Daoy (cell line): ENCODE data around the gene ZNF169.

- RAMPAGE, long total RNA = no peak
These were observed 84.5 kb downstream of the PTPDC1 start for GRCh38 chr9:94168613-94169221.

- RAMPAGE, long total RNA = no peak
These were observed 85.3 kb upstream of the ZNF169 start for GRCh38 chr9:94173576-94174416.

DNA sequence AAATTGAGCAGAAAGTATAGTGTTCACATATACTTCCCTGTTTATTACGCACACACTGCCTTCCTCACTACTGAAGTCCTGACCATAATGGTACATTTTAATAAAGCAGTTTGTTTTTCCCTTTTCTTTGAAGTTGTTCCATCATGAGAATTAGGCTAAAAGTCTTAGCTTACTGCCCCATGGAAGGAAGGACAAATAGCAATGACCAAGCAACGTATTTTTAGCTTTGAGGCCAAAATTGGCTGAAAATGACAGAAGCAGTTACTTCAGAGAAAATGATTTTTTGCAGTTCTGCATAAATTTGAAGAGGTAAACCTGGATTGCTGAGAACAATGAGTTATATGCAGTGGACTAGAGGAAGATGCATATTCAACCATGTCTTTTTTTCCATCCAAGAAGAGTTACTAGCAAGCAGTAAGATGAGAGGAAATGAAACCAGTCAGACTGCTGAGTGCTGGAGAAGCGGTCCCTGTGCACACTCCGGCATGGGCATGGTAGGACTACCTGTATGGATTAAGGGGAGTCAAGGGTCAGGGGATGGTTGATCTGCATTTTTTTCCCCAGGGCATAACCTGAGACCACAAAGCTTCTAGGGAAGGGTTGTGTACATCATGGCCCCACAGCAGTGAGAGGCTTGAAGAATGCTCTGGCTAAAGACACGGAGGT lies 76.7 kb upstream of the ZNF169 start:
- RAMPAGE, long total RNA = no peak

DNA sequence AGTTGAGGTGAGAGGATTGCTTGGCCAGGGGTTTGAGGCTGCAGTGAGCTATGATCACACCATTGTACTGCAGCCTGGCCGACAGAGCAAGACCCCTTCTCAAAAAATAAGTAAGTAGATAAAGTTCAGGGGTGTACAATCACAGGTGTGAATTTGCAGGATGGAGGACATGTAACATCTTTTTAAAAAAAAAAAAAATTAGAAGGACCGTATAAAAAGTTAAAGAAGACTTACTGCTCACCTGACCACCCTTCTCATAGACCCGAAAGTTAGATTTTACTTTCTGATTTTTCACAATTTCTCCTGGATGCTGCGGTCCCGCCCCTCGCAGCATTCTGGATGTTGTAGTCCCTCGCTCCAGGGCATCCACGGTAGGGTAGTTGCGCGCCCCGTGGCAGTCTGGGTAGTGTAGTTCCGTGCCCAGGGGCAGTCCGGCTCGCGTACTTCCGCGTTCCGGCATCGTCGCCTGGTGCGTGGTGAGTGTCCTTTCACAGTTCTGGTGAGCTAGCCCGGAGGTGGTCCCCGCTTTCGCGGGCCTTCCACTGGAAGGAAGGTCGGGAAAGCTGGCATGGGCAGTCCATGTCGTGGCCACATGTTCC lies at the start of gene ZNF169:
TSS of gene ZNF169 (plus strand) at position 429 of the 599 bp plus-strand sequence.
- RAMPAGE, long total RNA = no peak

DNA sequence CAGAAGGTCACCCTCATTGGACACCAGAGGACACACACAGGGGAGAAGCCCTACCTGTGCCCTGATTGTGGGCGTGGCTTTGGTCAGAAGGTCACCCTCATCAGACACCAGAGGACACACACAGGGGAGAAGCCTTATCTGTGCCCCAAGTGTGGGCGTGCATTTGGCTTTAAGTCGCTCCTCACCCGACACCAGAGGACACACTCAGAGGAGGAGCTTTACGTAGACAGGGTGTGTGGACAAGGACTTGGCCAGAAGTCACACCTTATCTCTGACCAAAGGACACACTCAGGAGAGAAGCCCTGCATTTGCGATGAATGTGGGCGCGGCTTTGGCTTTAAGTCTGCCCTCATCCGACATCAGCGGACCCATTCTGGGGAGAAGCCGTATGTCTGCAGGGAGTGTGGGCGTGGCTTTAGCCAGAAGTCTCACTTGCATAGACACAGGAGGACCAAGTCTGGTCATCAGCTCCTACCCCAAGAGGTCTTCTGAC lies 27.5 kb downstream of the NUTM2F start:
- RAMPAGE, long total RNA = no peak

- RAMPAGE, long total RNA = no peak
These were observed 75.4 kb downstream of the MFSD14B start for GRCh38 chr9:94449691-94450335.

DNA sequence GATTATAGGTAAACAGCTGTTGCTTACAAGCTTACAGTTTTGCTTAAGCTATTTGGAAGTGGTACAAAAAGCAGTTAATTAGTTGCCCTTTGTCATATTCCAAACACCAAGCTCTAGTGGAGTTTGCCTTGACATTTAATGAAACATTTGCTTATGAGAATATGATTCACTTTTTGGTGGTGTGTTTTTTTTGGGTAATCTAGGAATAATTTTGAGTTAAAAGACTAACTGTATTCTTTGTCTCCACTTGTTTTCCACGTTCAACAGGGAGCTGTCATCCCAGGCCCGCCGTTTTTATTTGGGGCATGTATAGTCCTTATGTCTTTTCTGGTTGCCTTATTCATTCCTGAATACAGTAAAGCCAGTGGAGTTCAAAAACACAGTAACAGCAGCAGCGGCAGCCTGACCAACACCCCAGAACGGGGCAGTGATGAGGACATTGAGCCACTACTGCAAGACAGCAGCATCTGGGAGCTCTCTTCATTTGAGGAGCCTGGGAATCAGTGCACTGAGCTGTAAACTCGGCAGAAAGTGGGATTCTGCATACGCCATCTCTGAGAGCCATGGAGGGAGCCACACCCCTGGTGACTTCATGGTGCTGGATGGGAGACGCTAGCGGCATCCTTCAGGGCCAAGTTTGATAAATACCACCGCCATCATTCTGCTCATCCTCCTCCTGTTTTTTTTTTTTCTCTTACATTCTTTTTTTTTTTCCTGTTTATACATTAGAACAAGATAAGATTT lies 84.7 kb downstream of the MFSD14B start:
- RAMPAGE, long total RNA = no peak

- RAMPAGE, long total RNA = no peak
These were observed 85.6 kb downstream of the MFSD14B start for GRCh38 chr9:94459927-94460484.

DNA sequence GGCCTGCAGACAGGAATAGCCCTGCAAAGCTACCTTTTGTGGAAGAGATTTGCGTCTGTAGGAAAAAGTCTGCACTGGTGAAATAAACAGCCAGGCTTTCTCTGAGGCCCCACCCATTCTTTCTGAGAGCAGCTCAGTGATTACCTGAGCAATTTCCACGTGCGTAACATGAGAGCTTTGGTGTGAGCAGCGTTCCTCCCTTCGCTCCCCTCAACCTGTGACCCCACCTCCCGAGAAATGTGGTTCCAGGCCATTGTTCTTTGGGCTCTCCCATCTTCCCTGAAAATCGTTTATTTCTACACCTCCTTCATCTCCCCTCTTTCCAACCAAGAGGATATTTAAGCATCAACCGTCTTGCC lies 23.8 kb upstream of the FBP1 start:
- RAMPAGE, long total RNA = no peak

DNA sequence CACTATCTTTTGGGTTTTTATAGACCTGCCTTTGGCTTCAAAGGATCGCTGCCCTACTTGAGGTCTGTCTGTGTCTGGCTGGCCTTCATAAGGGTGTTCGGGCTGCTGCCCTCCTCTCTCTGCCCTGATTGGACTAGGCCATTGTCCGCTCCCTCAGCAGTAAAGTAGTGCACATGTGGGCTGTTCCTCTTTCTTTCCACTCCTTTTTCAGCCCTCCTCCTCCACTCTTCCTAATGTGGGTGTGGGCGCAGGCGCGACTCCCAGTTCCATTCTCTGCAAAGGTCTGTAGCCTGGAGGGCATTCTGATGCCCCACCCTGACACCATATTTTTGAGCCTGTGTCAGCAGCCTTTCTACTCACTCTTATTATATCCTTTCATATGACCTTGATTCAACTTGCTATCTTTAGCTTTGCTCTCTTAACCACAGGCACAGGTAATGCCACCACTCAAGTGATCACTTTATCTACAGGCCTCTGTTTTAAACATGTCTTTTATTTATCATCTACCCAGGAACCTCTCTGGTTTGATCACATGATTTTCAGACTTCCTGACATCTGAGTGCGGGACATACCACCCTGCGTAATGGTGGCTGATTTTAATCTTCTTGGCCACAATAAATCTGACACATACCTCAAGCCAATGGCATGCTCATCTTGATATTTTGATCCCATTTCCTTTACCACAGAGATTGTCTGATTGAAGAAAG lies 144.5 kb downstream of the AOPEP start:
- RAMPAGE, long total RNA = no peak

GRCh38 chr9:94882789-94883323 lies 156.4 kb downstream of the AOPEP start:
- RAMPAGE, long total RNA = no peak

DNA sequence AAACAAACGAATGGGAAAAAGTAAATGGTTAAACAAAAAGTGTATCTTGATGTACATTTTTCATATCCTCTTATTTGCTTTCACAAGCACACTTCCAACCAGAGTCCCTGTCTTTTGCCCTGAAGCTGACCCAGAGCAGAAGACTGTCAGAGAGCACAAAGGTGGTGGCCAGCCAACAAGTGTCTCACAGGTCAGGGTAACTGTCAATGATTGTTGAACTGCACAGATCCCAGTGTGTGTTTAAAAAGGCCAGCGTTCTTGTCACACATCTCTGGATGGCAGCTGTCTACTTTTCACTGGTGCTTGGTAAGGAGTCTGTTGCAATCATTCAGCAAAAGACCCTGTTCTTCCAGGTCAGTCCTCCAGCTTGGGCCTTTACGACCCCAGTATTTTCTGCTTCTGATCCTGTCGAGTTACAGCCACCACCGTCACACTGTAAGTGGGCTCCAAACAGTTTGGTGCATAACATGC lies 265.5 kb downstream of the AOPEP start:
- RAMPAGE, long total RNA = no peak

DNA sequence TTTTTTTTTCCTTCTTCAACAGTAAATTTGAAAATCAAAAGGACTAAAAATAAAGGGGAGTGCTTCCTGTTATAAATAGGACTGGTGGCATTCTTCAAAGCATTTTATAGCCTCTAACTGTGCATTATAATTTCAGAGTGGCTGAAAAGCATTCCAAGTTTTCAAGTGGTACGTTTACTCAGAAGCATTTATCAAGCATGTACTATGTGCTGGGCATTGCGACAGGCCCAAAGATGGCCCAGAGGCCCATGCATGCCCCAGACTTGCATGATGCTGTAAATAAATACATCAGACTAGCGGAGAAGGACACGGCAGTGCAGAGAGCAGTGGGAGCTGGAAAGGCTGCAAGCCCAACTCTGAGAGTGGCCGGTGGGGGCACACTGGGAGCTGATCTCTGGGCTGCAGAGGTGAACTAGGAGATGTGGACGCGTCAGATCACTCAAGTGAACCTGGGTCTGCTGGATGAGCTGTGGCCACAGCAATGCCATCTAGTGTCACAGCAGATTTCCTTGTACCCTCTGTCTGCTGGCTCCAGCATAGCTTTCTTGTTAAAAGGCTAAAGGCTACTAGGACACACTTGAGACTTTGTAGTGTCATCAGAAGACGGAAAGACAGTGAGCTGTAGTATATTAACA lies 247.0 kb downstream of the FANCC start:
- RAMPAGE, long total RNA = no peak

DNA sequence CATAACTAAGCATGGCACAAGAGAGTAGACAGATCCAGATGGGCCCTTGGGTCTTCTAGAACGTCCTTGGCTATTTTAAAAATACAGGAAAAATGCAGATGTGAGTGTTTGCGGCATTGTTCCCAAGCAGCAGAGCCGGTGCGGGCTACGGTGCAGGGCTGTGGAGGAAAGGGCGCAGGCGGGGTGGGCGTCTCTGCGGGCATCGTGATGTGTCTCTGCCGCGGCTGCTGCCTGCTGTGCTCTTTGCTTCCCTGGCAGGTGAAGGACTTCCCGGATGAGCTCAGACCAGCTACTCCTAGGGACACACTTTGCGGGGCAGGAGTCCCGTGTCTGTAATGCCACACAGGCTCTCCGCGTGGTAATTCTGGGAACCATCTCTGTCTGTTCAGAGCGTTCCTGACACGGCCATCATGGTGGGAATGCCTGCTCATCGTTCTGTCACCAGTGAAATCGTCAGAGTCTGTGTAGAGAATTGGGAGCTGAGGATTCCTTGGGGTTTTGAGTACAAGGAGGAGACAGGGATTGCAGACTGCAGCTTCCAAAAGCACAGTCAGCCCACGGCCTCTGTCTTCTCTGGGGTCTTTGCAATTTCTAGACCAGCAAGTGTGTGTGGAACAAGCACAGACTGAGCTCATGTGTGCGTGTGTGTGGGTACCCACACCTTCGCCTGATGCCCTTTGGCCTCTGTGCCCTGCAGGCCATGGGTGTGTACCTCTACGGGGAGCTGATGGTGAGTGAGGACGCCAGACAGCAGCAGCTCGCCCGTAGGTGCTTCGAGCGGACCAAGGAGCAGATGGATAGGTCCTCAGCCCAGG lies 235.4 kb downstream of the FANCC start:
- RAMPAGE, long total RNA = no peak

- RAMPAGE, long total RNA = no peak
These were observed 221.7 kb downstream of the FANCC start for GRCh38 chr9:95095717-95096231.

DNA sequence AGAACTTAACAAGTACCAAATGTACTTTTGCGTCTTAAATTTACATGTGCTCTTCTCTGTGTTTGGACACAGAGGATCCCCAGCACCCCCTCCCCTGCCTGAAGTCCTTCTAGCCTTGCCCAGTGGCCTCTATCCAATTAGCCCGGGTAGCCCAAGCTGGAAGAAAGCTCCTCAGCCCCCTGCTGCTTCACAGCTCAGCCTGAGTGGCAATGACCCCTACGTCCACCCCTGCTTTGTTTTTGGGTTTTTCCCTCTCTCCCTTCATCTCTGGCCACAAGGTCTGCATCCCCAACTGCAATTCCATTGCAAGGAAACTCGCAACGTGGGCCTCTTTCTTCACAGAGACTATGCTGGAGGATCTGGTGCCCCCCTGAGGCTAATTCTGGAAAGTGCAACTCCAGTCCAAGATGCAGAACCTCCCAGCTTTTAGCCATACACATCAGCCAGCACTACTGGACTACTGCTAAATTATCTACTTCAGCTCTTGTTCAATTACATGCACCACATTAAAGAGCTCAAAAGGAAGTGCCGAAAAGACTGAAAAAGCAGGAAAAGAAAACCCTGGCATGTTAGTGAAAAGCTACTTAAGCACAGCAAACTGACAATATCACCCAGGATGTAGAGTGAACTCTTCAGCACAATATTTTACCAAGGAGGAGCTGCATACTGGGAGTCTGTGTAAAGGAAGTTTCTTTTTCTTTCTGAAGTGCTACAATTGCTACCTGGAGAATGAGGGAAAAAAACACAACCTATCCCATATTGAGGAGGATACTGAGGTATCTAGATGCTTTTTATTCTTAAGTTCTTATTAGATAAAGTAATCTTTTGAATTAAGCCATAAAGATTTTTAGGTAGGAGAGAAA lies 186.1 kb downstream of the FANCC start:
- RAMPAGE, long total RNA = no peak

- RAMPAGE, long total RNA = no peak
These were observed 627 bp upstream of the PTCH1 start for GRCh38 chr9:95509643-95510142.

- RAMPAGE, long total RNA = no peak
These were observed 6.7 kb upstream of the PTCH1 start for GRCh38 chr9:95515793-95516174.

DNA sequence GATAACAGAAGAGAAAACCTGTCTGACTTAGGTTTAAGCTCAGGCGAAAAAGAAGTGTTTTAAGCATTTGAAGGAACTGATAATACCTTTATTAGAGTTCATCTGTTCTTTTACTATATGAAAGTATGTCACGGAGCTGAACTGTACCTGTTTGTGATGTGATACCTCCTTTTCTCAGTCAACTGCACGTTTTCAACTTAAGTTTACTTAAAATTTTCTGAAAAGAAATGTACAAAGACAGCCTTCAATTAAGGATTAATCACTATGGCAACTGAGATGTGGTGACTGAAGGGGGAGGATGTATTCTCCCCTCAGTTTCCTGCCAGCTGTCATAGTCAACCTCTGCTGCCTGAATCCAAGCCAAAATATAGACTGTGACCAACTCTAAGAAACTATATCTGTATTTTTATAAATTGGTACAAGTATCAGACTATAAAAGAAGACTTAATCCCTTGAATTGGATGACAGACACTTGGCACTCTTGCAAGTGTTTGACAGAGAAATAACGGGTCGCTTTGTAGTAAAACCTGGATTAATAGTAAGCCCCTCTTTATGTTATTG lies 106.2 kb downstream of the ERCC6L2 start:
- RAMPAGE, long total RNA = no peak

DNA sequence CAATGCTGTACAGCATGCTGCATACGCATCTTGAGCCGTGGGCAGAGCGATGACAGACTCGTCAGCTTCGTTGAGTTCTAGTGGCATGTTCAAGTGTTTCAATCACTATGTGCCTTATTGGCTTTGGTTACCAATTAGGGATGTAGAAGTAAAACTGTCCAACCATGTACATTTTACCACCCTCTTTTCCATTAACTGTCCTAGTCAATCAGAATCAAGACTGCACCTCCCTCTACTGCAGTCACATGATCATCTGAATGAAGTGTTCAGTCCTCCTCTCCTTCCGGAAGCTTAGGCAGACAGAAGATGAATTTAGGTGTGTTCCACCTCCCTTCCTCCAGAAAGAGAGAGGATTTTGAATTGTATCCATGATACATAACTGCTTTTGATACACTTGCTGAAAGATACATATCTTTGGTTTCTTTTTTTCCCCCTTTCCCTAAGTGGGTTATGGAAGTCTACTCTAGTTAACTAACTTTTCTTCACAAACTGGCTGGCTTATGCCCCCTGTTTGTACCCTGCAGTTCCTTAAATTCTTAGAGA lies 133.7 kb downstream of the ERCC6L2 start:
- RAMPAGE, long total RNA = no peak